Neural crest cell (in vitro differentiated cells): ENCODE measurements around a stretch of chr18.

- PRO-cap: no peak
Observed at GRCh38 chr18:79792081-79792720, 5.5 kb upstream of the KCNG2 start.

GRCh38 chr18:79798969-79799296 is 1.2 kb downstream of the KCNG2 start:
- PRO-cap: no peak

DNA sequence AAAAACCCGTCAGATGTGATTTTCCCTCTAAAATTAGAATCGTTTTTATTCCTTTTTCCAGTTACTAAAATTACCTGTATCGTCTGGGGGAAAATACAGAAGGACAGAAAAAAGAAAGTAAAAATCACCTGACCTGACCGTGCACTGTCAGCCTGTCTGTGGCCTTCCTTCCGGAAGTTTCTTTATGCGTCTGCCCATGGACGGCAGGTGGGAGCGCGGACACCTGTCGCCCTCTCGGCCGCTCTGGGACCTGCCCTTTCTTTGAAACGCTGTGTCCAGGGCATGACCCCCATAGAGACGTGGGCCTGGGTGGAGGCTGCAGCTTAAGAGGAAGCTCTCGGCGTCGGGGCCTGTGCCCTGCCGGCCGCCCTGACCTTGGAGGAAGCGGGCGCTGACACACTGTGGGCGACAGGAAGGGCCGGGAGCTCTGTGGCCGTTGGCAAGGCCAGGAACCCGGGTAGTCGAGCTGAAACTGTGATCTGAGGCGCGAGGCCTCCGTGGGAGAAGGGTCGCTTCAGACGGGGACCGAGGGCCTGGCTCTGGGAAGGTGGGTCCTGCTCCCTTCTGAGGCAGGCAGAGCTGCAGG is 28.1 kb downstream of the KCNG2 start:
- PRO-cap: no peak

DNA sequence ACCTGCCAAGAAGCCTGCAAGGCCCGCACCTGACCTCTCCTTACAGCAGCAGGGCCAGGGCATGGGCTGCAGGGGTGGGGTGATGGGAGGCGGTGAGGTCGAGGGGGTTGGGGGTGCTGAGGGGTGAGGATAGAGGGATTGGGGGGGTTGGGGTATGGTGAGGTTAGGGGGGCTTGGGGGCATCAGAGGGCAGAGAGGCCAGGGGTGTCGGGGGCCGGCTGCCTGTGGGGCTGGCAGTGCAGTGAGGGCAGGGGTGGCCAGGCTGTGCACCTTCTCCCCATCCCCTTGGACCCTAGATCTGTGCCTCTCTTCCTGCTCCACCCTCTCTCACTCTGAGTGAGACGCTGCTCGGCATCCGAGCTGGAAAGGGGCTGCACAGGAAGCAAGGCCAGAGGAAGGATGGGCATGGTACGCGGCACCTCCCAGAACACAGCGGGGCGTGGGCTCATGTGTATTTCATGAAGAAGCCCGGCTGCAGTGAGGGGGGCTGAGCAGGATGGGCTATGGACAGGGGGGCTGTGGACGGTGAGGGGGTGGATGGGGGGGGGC is 28.7 kb downstream of the SLC66A2 start:
- PRO-cap: no peak

GRCh38 chr18:79945586-79946076 is 5.8 kb downstream of the SLC66A2 start:
- PRO-cap: no peak

- PRO-cap: no peak
Observed at GRCh38 chr18:79961719-79962234, 2.7 kb upstream of the HSBP1L1 start.

DNA sequence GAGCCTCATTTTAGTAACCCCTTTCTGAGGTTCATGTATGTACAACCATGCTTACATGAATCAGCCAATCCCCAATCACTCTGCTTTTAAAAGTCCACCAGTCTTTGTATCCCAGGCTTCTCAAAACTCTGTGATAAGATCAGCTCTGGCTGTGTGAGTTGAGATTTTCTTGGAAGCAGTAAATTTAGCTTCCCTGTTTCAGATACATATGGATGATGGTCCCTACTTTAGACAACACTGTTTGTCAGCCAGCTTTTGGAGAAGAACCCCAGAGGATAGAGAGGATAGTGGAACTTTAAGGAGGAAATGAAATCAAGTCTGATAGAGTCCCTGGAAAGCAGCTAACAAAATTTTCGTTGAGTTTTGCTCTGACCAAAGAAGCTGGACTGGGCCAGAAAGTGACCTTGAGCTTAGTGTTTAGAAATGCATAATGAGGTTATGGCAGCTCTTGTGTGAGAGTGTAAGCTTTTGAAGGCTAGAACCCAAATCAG is 3.7 kb downstream of the ADNP2 start:
- PRO-cap: no peak

DNA sequence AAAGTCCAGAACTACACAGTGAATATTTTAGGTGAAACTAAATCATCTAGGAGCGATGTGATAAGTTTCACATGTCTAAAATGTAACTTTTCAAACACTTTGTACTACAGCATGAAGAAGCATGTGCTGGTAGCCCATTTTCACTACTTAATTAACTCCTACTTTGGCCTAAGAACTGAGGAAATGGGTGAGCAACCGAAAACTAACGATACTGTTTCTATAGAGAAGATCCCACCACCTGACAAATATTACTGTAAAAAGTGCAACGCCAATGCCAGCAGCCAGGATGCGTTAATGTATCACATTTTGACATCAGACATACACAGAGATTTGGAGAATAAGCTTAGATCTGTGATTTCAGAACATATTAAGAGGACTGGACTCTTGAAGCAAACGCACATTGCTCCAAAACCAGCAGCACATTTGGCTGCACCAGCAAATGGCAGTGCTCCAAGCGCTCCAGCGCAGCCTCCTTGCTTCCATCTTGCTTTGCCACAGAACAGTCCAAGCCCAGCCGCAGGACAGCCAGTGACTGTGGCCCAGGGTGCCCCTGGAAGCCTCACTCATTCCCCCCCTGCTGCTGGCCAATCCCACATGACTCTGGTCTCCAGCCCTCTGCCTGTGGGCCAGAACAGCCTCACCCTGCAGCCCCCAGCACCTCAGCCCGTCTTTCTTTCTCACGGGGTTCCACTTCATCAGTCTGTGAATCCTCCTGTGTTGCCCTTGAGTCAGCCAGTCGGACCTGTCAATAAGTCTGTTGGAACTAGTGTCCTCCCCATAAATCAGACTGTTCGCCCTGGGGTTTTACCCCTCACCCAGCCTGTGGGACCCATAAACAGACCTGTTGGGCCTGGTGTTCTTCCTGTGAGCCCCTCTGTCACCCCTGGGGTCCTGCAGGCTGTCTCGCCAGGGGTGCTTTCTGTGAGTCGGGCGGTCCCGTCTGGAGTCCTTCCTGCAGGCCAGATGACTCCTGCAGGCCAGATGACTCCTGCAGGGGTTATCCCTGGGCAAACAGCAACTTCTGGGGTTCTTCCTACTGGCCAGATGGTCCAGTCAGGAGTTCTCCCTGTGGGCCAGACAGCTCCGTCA is 27.1 kb downstream of the ADNP2 start:
- PRO-cap: no peak

DNA sequence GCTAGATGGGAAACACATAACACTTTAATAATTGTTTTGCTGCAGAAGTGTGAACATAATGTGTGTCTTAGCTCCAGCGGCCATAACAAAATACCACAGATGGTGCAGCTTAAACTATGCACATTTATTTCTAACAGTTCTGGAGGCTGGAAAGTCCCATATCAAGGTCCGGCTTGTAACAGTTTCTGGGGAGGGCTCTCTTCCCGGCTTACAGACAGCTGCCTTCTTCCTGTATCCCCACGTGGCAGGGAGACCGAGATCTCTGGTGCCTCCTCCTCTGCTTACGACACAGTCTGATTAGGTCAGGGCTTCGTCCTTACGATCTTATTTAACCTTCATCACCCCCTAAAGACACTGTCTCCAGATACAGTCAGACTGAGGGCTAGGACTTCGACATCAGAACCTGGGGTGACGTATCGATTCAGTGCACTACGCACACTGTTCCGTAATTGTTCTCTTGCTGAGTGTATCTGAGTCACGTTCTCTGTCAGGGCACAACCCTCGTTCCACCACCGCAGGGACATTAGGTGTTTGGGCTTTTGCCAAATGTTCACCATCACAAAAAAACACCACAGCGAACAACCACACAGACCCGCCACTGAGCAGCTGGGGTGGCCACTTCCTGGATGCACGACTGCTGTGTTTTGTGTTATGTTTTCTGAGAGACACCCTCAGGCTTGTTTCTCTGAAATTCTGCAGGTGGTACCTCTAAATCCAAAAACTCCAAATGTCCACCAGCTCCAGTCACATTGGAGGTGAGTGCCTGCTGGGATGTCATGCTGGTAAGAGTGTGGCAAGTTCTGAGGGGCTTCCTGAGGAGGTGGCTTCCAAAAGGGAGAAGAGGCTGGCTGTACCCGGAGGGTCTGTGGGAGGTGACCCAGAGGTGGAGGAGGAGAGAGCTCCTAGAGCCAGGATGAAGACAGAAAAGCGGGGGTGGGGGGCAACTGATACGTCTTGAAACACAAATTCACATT is 66.4 kb downstream of the ADNP2 start:
- PRO-cap: no peak

GRCh38 chr18:80196578-80196861 is 50.8 kb downstream of the PARD6G start:
- PRO-cap: no peak

DNA sequence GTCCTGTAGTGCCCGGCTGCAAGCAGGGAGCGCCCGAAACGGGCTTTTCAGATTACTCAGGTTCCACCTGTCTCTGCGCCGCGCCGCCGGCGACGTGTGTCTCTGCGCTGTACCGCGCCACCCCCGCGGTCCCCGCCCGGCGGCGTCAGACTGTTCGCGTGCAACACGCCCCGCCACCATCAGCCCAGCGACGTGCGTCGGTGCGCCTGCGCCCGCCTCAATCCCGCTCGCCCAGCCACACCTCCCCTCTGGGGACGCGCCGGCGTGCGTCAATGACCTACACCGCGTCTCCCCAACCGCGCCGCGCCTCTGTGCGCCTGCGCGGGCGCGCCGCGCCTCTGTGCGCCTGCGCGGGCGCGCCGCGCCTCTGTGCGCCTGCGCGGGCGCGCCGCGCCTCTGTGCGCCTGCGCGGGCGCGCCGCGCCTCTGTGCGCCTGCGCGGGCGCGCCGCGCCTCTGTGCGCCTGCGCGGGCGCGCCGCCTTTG is 15.1 kb upstream of the PARD6G start:
- PRO-cap: no peak